NALM6 (cell line): ENCODE measurements around the genes NOTCH1, LCN6, CCDC183, PHPT1, FBXW5 and TOR4A.

- PRO-cap: no peak
These were observed 7.0 kb downstream of the SEC16A start for GRCh38 chr9:136475587-136476395.

GRCh38 chr9:136476396-136476952 is 6.4 kb downstream of the SEC16A start:
- PRO-cap: no peak

- PRO-cap: unidirectional peak, plus-strand start at chr9:136482610
These were observed 483 bp downstream of the SEC16A start for GRCh38 chr9:136482259-136482854.

DNA sequence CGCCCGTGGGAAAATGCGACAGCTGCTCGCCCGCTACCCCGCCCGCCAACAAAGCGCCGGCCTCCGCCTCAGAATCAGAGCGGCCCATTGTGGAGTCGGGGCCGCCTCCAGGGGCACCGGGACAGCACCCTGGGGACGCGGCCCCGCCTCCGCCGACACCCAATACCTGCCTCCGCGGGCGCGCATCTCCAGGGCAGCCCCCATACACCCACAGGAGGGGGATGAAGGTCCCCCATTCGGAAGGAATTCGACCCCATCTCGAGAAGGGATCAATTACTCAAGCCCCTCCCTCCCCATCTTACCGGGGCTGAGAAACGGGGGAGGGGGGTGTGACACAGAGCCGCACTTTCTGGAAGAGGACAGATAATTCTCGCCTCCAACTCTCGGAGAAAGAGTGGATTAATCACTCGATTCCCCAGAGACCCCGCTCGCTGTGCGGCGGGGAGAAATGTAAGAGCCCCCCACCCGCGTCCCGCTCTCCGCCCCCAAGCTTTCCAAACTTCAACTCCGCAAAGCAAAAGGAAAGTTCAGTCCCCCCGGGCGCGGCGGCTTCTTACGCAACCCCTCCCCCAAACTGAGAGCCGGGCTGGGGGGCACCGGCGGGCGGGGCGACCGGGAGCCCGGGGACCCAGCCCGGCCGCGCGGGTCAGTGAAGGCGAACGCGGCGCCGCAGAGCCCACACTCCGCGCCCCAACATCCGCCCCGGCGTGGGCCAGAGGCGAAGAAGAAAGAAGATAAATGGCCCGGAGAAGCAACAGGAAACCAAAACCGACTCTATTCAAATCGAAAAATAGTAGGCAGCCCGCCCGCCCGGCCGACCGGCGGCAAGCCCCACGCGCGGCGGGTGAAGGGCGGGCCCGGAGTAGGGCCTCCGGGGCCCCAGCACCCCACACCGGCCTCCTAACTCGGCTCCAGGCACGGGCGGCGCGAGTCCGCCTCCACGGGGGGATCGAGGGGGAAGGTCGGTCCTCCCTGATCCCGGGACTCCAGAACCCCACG is 959 bp downstream of the NOTCH1 start:
- PRO-cap: no peak

DNA sequence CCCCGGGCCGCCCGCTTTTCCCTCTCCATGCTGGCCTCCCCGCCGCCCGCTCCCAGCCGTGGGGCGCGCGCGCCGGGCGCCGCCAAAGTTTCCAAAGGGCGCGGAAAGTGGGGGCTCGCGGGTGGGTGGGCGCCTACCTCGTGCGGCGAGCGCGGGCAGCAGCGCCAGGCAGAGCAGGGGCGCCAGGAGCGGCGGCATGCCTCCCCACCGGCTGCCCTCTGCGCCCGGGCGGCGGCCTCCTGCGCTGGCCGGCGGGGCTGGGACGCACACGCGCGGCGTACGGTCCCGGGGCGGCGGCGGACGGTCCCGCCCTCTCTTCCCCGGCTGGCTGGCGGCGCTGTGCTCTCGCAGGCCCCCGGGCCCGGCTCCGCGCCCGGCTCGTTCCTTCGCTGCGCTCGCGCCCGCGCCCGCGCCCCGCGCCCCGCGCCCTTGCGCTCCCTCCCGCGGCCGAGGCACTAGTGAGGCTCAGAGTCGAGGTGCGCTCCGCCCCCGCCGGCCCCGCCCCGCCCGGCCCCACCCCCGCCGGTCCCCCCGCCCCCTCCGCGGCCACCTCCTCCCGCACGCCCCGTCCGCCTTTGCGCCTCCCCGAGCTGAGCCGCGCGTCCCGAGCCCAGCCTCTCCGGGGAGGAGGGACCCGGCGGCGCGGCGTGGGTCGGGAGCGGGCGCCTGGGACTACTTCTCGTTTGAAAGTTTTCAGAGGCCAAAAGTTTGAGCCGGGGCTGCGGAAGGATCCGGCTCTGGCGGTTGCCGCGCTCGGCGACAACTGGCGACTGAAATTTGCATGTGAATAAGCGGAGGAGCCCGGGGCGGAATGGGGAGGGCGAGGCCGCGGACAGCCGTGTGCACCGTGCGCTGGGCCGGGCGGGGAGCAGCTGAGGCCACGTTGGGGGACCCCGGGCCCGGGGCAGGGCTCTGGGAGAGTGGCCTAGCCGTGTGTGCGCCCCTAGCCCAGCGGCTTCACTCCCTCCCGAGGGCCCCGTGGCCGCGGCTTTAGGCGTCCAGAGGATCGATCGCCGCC is at the start of gene NOTCH1:
NOTCH1 (minus strand) TSS at position 460 of the 1,018 bp plus-strand sequence.
- PRO-cap: bidirectional peak, plus-strand start at position 813 of the sequence, minus-strand start at position 460 of the sequence

- PRO-cap: no peak
These were observed 18.7 kb upstream of the NOTCH1 start for GRCh38 chr9:136564357-136565181.

- PRO-cap: no peak
These were observed 4.4 kb upstream of the EGFL7 start for GRCh38 chr9:136658057-136658987.

DNA sequence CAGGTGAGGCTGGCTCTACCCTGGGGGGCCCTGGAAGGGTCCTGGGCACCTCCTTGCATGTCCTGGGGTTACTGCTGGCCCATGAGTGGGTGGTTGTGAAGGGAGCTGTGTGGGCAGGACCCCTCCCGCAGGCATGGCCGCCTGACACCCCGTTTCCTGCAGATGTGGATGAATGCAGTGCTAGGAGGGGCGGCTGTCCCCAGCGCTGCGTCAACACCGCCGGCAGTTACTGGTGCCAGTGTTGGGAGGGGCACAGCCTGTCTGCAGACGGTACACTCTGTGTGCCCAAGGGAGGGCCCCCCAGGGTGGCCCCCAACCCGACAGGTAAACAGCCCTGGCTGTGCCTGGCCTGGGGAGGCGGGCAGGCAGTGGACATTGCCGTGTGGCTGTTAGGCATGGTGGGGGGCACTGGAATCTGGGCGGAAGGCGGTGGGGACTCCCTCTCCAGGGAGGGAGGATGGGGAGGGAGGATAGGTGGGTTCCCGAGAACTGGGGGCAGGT is 7.3 kb downstream of the EGFL7 start:
- PRO-cap: no peak

DNA sequence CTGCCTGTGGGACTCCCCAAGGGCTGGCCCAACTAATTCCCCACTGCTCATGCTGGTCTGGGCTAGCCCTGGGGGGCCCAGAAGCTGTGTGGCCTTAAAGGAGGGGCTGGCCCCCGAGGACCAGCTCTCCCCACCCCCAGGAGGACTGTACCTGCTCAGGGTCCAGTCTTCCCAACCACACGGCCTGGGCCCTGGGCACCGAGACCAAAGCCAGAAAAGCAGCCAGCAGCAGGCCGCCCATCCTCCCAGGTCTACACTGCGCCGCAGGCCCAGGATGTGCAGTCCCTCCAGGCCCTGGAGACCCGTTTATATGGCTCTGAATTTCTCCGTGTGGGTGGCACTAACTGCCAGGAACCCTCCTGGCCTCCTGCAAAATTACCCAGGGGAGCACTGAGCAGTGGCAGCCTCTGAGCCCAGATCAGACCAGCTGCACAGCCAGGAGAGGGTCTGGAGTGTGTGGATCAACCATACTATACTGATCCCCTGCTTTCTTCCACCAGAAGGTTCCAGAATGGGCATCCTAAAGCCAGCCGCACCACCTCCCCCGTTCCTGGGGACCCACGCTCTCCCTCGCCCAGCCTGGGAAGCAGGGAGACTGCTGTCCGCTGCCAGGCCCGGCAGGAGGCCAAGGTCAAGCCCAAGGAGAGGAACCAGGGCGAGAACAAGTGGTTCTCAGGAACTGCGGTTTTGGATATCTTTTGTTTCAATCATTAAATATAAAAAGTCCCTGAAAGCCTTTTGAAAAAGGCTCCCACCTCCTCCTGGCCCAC is at the start of gene LCN6:
LCN6 (minus strand) TSS at position 283 of the 770 bp plus-strand sequence.
- PRO-cap: bidirectional peak, plus-strand start at position 432 of the sequence, minus-strand start at position 266 of the sequence

DNA sequence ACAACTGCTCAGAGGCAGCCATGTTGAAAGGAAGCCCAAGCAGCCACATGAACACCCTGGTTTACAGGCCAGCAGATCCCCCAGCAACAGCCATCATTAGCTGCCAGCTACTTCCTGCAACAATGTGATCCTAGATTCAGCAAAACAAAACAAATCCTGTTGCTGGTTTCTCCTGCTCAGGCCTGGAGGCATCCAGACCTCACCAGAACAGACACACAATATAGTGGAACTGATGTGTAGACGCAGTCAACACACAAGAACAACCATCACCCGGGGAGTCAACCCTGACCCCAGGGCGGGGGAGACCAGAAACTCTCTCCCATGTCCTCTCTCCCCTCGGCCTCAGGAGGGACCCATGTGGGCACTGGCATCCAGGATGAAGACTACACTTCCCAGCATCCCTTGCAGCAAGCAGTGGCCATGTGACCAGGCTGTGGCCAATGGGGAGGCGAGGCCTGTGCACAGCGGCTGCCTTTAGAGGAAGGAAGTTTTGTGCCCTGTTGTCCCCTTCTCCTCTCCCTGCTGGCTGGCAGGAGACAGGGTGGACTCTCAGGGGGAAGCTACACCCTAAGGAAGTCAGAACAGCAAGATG is 9.2 kb upstream of the LCN15 start:
- PRO-cap: no peak

DNA sequence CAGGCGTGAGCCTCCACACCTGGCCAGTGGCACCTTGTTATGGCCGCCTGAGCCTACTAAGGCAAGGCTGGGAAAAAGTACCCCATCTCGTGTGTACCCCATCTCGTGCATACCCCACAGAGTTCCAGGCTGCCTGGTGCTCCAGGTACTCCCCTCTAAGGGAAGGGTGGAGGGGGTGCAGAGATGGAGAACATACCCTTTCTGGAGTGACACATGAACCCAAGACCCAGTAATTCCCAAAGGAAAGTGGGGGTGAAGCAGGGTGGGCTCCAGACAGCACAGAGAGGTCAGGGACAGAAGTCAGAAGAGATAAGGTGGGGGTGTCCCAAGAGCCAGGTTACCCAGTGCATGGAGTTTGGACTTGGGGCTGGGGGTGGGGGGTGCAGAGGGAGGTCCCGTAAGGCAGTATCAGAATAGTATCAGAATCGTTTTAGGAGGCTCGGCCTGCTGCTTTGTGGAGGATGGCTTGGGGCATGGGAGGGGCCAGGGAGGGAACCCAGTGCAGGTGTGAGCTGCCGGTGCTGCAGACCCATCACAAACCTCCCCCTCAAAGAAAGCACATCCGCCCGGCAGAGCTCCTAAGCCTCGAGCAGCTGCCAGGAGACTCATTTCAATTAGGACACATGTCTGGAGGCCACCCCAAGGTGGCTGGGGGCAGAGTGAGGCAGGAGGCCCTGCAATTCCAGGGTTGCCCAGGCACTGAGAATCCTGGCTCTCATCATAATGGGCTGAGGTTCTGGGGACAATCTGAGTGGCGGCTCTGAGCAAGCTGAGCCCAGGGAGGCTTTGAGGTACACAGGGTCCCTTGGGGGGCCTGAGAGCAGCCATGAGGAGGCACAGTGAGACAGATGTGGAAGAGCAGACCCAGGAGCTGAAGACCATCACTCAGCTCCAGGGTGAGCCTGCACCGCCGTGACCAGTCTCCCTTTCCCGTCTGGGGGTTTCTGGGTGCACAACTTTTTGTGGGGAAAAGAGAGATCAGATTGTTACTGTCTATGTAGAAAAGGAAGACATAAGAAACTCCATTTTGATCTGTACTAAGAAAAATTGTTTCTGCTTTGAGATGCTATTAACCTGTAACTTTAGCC is at the start of gene CCDC183:
CCDC183 (plus strand) TSS at position 767 of the 1,088 bp plus-strand sequence.
- PRO-cap: no peak

DNA sequence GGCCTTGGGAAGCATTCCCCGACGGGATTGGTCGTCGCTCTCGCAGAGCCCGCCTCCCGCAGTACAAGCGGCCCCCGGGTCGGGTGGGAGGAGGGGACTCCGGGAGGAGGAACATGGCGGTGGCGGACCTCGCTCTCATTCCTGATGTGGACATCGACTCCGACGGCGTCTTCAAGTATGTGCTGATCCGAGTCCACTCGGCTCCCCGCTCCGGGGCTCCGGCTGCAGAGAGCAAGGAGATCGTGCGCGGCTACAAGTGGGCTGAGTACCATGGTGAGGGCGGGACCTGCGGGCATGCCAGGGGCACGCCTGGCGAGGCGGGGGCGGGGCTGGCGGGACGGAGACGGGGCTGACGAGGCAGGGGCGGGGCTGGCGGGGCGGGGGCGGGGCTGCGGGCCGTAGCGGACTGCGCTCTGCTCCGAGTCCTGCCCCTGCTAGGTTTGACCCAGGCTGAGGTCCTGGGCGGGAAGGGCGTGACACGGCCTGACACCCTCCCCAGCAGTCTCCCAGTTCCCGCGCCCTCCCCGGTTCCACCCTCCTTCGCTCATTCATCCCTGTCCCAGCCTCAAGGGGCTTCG is at the start of gene PHPT1:
PHPT1 (plus strand) TSS at position 92 of the 578 bp plus-strand sequence.
- PRO-cap: bidirectional peak, plus-strand start at position 92 of the sequence, minus-strand start outside the sequence

DNA sequence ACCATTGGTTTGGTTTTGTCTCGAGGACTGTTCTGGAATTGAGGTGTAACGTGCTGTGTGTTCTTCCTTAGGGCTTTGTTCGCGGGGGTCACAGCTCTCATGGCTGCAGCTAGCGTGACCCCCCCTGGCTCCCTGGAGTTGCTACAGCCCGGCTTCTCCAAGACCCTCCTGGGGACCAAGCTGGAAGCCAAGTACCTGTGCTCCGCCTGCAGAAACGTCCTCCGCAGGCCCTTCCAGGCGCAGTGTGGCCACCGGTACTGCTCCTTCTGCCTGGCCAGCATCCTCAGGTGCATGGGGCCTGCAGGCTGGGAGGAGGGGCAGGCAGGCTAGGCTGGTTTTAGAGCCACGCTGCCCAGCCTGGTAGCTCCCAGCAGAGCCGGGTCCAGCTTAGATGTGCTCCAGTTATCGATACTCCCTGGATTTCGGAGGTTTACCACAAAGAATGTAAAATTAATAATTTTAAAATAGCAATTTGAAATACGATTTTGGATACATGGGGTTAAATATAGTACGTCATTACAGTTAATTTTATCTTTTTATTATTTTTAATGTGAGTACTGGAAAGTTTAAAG is 12.4 kb downstream of the TRAF2 start:
- PRO-cap: no peak

- PRO-cap: unidirectional peak, plus-strand start at chr9:136944439; unidirectional peak, minus-strand start at chr9:136944687
These were observed at the start of gene FBXW5 for GRCh38 chr9:136944287-136945428. FBXW5 (minus strand) TSS chr9:136944738.

DNA sequence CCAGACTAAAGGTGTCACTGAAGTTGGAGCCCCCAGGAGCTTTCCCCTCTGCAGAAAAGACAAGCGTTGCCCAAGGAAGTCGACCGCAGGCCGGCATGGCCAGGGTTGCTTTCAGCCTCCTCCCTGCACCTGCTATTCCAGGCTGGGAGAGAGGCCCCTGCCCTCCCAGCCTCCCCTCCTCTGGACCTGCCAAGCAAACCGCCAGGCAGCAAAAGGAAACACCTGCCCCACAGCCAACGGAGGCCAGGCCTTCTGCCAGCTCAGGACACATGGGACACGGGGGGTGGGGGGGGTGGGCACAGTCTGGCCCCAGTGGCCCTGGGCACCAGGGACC is 918 bp upstream of the TMEM210 start:
- PRO-cap: no peak

DNA sequence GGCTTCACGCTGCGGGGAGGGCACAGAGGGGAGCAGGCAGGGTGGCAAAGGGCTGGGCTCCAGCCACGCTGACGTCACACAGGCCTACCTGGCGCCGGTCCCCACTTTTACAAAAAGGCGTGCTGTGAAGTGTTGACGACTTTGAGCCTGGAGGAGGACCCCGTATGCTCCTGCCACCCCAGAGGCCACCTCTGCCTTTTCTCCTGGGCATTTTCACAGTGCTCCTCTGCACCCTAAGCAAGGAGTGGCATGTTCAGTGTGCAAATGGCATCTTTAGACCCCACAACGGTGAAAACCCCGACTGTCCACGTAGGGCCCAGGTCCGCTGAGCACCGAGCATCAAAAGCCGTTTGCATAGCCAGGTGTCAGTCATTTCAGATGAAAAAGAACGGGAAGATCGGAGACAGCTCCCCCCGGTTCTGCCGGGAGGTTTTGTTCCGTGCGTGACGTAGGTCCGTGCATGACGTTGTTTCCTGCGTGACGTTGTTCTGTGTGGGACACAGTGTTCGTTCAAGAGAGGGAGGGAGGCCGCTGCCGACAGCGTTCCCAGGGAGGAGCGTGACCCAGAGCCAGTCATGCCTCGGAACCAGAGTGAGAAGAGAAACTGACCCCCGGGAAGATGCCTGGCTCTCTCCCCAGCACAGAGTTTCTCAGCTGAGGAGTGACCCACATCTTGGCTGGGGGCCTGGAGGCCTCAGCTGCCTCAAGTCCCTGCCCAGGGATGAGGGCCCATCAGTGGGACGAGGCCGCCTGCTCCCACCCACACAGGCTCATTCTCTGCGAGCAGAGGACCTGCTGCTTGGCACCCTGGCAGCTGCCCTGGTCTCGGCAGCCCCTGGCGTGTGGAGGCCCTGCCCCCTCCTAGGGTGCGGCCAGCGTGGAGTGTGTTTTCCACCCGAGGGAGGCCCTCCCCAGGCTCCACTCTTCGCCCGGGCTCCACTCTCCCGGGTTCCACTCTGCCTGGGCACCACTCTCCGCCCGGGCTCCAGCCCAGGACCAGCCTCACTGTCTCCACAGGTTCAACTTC is 4.2 kb upstream of the ENSG00000284976 start:
- PRO-cap: no peak

DNA sequence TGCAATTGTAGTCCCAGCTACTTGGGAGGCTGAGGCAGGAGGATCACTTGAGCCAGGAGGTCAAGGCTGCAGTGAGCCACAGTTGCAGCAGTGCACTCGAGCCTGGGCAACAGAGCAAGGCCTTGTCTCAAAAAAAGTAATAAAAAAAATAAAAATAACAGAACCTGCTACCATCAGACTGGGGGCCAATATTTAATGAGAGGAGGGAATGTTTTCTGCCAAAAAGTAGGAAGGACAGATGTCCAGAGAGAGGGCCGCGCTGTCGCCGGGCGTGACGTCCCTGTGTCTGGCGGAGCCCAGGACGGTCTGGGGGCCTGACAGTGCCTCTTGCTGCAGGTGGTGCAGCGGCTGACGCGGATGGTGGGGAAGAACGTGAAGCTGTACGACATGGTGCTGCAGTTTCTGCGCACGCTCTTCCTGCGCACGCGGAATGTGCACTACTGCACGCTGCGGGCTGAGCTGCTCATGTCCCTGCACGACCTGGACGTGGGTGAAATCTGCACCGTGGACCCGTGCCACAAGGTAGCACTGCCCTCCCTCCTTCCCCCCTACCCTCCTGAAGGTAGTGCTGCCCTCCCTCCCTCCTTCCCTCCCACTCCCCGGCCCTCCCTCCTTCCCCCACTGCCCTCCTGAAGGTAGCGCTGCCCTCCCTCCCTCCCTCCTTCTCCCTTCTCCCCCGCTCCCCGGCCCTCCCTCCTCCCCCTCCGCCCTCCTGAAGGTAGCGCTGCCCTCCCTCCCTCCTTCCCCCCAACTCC is 7.8 kb downstream of the NELFB start:
- PRO-cap: no peak

DNA sequence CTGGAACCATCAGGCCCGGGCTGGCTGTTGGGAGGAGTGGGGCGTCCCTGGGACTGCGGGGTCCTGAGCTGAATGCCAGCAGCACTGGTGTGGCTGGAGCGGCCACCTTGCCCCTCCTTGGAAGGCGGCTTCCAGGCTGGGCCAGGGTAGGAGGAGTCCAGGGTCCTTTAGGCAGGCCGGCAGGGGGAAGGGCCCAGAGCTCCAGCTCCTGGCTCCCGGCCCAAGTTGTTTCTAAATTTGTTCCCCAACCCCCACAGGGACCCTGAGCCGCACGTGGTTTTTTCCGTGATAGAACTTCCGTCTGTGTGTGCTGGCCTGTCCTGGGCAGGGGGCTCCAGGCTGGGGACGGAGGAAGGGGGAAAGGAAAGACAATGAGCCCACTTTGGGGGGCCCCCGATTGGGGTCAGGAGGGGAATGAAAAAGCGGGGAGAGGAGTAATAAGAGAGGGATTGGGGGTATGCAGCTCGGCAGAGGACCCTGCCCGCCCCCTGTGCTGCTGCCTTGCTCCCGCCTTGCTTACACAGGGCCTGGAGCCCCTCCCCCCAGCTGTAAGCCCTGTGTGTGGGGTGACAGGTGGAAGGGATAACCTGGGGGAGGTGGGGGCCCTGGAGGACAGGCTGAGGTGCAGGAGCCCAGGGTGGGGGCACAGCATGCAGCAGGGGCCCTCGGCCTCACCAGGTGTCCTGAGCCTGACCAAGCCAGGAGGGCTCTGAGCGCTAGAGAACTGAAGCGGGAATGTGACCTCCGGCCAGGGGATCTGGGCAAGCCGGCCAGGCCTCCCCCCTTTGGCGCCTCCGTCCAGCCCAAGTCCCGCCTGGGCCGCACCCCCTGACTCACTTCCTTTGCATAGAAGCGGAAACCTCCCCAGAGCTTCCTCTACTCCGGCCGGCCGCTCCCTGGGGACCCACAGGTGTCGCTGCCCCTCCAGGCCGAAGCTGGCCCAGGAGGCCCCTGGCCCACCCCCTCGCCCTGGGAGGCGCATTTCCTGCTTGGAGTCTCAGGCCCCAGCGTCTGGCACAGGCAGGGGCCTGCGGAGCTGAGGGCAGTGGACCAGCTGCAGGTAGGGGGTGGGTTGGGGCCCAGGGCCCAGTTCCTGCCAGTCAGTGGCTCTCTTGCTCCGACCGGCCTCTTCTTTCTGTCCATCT is at the start of gene TOR4A:
TOR4A (plus strand) TSS at position 879 of the 1,145 bp plus-strand sequence.
- PRO-cap: bidirectional peak, plus-strand start at position 291 of the sequence, minus-strand start at position 233 of the sequence; unidirectional peak, minus-strand start at position 520 of the sequence

DNA sequence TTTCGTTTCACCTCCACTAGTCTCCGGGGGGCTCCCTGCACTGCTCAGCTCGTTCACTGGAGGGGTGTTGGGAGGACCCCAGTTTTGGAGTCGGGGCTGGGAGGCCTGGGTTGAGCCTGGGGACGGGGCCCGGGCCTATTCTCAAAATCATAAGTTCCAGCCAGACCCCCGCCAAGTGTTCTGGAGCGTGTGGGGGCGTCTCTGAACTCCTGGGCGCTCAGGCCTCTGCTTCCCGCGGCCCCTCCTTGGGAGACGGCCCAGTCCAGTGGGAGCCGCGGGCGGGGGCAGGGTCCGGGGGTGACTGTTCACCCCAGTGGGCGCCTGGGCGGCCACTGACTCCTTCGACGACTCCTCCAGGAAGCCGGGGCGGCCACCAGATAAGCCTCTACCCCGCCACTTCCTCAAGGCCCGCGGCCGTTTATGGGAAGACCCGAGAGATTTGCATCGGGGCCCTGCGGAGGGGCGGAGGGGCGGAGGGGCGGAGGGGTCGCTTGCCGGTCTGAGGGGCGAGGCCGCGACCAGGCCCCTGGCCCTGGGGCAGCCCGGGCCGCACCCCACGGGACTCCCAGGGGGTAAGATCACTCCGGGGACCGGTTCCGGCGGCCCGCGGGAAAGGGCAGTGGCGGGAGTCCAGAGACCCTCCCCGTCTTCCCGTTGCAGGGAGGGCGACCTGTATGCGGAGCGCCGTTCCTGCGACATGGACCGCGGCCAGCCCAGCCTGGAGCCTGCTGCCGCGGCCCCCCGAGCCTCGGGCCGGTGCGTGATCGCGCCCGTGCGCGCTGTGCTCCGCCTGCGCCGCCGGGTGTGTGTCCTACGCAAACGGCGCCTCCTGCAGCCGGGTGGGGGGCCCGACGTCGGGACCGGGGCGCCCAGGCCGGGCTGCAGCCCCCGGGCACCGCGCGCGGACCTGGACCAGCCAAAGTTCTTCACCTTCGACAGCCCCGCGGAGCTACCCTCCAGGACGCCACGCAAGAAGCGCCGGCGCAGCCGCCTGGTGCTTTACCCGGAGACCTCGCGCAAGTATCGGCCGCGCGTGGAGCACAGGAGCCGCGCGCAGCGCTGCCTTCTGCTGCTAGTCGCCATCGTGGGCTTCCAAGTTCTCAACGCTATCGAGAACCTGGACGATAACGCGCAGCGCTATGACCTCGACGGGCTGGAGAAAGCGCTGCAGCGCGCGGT is 856 bp downstream of the TOR4A start:
- PRO-cap: no peak

- PRO-cap: no peak
These were observed 15.0 kb downstream of the EXD3 start for GRCh38 chr9:137407924-137408339.